Measurements from ENCODE around the genes IGFL2, FKRP and SLC1A5.

DNA sequence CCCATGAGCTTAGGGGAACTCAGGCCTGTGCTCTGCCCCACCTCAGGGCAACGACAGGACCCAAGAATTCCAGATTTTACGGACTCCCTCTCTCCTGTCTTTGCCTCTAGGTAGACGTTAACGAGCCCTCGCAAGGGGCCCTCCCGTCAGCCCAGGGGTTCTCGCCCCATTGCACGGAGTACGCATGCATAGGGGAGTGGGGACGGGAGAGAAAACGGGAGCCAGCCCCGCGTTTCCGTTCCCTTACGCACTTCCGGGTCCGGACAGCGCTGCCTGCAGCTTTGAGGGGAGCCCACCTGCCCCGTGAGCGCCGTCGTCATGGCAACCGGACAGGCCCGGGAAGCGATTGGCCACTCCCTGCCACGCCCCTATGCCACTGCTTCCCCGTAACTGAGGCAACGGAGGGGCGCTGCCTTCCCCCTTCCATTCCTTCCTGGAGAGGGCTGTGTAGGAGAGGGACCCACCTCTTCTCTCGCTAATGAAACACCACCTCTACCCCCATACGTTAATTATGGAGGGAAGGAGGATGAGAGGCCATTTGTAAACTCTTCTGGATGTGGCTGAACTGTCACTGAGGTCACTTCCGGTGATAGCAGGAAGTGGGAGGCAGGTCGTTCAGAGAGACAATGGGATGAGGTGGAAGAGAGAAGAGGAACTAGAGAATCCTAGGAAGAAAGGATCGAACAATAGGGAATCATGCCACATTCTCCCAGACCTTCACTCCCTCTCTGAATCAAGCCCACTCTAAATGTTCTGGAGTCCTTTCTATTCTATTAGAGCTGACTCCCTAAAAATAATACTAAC is 20.6 kb downstream of the NOVA2 start:
- RRBS = 2% methylated on average over 7 of the region's 34 CpGs

DNA sequence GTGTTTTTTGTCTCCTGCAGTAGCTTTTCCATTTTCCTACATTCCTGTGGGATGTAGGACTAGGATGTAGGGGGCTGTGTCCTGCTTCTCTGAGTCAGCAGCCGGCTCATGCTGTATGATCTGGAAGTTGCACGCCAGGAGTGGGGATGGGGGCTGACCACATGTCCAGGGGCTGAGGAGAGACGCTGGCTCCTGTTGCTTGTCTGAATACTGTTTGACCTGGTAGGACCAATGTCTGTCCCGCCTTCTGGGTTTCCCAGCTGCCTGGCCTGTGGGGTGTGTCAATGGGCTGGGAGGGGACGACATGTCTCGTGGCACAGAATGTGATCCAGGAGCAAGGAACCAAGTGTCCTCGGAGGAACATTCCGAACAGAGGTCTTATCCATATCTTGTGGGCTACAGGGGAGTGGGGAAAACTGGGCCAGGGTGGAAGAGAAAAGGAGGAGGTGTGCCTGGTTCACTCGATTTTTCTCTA is 14.5 kb downstream of the NOVA2 start:
- RRBS = no CpG with 5 or more reads among the region's 9 CpGs

DNA sequence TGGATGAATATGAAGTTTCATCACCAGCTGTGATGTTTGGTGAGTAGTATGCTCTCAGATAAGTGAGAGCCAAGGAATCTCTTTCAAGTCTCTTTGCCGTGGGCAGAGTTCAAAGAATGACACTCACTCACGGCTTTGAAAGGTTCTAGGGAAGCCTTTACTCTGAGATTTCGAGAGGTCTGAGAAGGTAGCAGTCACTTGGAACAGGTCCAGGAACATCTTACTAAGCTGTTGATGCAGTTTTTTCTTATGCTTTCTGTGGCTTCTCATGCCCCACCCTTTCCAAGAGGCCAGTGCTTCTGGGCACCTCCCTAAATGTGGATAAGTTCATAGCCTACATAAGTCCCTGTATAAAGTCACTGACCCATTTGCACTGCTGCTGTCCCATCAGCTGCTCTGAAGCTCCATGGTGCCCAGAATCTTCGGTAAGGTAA is at the start of gene IGFL2:
TSS of gene IGFL2 (plus strand) at position 366 of the 434 bp plus-strand sequence.
- RRBS = no CpG with 5 or more reads among the region's 4 CpGs

DNA sequence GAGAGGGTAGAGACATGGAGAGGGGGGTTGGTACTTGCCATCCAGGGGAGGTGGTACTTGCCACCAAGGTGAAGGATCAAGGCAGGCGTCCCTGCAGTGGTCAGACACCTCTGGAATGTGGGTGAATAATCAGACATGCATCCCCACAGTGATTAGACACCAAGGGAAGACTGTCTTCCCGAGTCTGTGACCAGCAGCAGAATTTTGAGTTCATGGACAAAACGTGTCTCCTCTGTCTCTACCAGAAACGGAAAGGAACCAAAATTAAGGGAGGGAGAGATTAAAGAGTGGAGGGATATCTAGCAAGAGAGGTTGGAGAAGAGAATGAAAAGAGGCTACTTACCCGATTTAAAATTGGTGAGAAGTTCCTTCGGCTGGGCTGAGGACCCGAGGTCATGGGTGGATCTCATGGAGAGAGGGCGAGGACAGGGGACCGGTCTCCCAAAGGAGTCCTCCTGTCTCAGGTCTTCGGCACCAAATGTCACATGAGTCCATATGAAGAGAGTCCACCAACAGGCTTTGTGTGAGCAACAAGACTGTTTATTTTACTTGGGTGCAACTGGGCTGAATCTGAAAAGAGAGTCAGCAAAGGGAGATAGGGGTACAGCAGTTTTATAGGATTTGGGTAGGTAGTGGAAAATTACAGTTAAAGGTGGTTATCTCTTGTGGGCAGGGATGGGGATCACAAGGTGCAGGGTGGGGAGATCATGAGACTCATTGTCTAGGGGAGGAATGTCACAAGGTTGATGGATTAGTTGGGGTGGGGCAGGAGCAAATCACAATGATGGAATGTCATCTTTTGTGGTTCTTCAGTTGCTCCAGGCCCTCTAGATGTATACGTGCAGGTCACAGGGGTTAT is 26.8 kb upstream of the IGFL1 start:
- RRBS = no CpG with 5 or more reads among the region's 11 CpGs

GRCh38 chr19:46278155-46278892 is 18.5 kb upstream of the HIF3A start:
- RRBS = no CpG with 5 or more reads among the region's 14 CpGs

DNA sequence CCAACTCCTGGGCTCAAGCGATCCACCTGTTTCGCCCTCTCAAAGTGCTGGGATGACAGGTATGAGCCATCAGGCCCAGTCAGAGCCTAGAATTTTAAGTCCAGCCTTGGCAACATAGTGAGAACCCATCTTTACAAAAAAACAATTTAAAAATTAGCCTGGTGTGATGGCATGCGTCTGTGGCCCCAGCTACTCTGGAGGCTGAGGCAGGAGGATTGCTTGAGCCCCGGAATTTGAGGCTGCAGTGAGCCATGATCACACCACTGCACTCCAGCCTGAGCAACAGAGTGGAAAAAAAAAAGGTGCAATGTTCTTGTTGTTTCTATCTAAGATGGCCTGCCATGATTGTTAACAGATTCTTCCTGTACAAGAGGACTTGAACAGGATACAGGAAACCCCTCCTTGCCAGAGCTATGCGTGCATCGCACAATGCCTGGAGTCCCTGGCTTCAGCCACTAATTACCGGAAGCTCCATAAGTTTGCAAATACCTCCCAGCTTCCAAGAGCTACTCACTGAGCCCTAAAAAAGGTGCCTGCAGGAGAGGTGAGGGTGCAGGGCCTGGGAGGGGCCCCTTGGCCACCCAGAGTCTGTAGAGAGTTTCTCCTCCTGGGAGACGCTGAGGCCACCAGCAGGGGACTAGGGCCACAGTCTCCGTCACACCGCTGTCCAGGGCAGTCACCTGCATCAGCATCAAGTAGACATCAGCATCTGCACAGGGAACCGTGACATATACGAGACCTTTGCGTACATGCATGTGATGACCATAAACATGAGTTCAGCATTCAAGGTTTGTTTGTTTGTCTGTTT is 13.1 kb upstream of the HIF3A start:
- RRBS = no CpG with 5 or more reads among the region's 13 CpGs

- RRBS = no CpG with 5 or more reads among the region's 5 CpGs
These were observed 8.3 kb downstream of the HIF3A start for GRCh38 chr19:46305130-46305532.

GRCh38 chr19:46404461-46404935 is 8.9 kb downstream of the CCDC8 start:
- RRBS = 17% methylated on average over 2 of the region's 20 CpGs

DNA sequence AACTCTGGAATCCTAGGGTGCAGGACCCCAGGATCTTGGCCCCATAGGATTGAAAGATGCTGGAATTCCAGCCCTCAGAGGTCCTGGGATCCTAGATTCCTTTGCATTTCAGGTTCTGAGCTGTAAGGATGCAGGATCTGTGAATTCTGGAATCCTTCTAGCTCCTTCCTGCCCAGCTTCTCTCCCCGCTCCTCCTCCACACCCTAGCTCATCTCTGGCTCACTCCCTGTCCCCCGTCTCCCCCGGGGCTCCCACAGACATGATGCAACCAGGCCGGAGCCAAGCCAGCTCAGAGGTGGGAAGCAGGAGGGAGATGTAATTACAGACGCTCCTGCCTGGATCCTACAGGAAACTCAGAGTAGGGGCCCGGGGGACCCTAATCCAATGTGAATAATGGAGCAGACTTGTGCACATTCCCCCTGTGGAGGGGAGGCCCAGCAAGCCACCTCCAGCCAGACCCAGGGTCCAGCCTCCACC is 4.5 kb downstream of the GNG8 start:
- RRBS = 49% methylated on average over 2 of the region's 6 CpGs

GRCh38 chr19:46661848-46662373 is 929 bp upstream of the DACT3 start:
- RRBS = no CpG with 5 or more reads among the region's 11 CpGs

GRCh38 chr19:46700761-46701325 is 16.1 kb downstream of the PRKD2 start:
- RRBS = no CpG with 5 or more reads among the region's 15 CpGs

GRCh38 chr19:46719128-46719943 is 2.4 kb upstream of the PRKD2 start:
- RRBS = 80% methylated on average over 2 of the region's 18 CpGs

DNA sequence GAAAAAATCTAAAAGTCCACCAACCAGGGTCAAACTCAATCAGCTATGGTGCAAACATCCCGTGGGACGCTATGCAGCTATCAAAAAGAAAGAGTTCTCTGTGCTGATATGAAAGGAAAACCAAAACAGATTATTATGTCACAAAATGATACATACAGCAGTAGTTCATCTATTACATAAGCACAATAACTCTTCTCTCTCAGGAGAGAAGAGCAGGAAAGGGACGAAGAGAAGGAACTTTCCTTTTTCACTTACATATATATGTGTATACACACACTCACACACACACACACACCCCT is 2.9 kb upstream of the FKRP start:
- RRBS = no CpG with 5 or more reads among the region's 3 CpGs

GRCh38 chr19:46744958-46746168 is at the start of gene FKRP:
FKRP (plus strand) TSS chr19:46746057.
- RRBS = under 1% methylated on average over 19 of the region's 71 CpGs

DNA sequence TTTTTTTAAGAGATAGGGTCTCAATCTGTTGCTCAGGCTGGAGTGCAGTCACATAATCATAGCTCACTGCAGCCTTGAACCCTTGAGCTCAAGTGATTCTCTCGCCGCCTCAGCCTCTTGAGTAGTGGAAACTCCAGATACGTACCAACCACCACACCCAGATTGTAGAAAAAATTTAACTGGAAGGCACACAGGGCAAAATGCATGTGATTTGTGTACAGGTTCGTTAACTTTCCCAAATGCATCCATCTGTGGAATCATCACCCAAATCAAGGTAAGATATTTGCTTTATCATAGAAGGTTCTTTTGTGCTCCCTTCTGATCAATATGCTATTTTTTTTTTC is 16.0 kb downstream of the SLC1A5 start:
- RRBS = no CpG with 5 or more reads among the region's 4 CpGs

GRCh38 chr19:46787877-46789036 is at the start of gene SLC1A5:
SLC1A5 (minus strand) TSS chr19:46788594.
- RRBS = 2% methylated on average over 7 of the region's 68 CpGs

- RRBS = 2% methylated on average over 13 of the region's 25 CpGs
These were observed 439 bp downstream of the ARHGAP35 start for GRCh38 chr19:46861302-46861569.

- RRBS = no CpG with 5 or more reads among the region's 26 CpGs
These were observed 59.8 kb downstream of the ARHGAP35 start for GRCh38 chr19:46920264-46921384.

DNA sequence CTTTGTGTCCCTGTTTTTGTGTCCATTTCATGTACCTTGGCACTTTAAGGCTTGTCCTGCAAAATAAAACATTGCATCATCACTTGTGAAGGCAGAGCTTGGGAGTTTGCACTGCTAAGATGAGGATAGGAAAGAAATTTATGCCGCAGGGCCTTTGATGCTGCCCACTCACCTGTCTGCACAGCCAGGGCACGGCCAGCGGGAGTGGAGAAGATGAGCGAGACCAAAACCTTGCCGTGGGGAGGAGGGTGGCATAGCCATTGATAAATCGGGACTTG is 76.0 kb upstream of the NPAS1 start:
- RRBS = no CpG with 5 or more reads among the region's 6 CpGs

- RRBS = no CpG with 5 or more reads among the region's 11 CpGs
These were observed 51.8 kb upstream of the NPAS1 start for GRCh38 chr19:46967759-46968394.

Measured in retinal pigment epithelial cell (primary cell).